Metastatic Pancreatic Carcinoma in the Ovary (tissue), 1 donor: ENCODE measurements around a stretch of chr11.

GRCh38 chr11:128523498-128524157 lies 63.7 kb downstream of the ETS1 start:
- PRO-cap, result no peak

DNA sequence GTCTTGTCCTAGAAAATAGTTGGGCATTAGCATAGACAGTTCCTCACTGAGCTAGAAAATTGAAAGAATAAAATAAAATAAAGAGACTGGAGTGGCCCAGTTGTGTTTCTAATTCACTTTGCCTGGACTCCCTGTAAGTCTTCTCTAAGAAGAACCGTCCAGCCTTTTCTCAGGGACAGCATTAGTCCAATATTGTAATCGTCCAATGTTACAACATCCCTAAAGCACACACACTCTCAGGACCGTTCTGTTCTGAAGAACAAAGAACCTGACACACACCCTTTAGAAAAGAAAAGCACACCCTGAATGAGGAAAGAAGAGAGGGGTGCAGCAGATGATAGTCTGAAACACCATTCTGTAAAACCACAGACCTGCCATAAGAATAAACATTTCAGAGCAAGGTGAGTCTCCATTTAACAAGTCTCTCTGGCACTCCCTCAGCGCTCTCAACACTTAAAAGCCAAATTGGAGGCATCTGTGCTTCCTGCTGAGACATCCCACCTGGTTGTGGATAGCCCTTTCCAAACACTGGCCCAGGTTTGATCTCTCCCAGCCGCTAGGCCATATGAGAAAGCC lies 36.5 kb downstream of the ETS1 start:
- PRO-cap, result no peak

GRCh38 chr11:128565060-128565392 lies 22.3 kb downstream of the ETS1 start:
- PRO-cap, result no peak

- PRO-cap, result no peak
These were observed 8.3 kb upstream of the FLI1 start for GRCh38 chr11:128685536-128685920.

- PRO-cap, result no peak
These were observed 13.5 kb downstream of the FLI1 start for GRCh38 chr11:128707519-128707718.

GRCh38 chr11:128725312-128725706 lies 31.4 kb downstream of the FLI1 start:
- PRO-cap, result no peak

- PRO-cap, result no peak
These were observed 42.1 kb downstream of the FLI1 start for GRCh38 chr11:128735992-128736405.

- PRO-cap, result no peak
These were observed 78.8 kb downstream of the FLI1 start for GRCh38 chr11:128772399-128773349.

GRCh38 chr11:128811179-128811714 lies 55.8 kb downstream of the KCNJ1 start:
- PRO-cap, result no peak

GRCh38 chr11:128987902-128988400 lies 45.3 kb upstream of the TP53AIP1 start:
- PRO-cap, result no peak

- PRO-cap, result no peak
These were observed 71.5 kb upstream of the TP53AIP1 start for GRCh38 chr11:129013921-129014728.

DNA sequence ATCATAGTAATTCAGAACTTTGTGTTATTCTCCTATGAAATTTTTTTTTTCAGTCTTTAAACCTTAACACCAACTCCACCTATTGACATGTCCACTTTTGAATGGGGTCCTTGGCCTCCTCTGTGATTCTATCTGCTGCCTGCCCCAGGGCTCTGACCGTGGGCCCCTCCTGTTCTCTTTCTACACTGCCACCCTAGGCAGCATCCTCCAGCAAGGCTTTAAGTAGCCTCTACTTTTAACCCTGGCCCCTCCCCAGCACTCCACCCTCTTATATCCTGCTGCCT lies 90.4 kb upstream of the ARHGAP32 start:
- PRO-cap, result no peak

DNA sequence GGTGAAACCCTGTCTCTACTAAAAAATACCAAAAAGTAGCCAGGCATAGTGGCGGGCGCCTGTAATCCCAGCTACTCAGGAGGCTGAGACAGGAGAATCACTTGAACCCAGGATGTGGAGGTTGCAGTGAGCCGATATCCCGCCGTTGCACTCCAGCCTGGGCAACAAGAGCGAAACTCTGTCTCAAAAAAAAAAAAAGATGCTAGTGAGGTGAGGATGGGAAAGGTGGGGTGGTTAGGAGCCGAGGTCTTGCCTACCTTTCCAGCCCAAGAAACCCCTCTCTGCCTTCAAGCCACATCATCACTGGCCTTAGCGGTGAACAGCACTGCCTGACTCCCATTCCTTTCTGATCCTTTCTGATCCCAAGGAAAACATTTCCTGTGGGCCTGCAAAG lies 64.0 kb upstream of the BARX2 start:
- PRO-cap, result no peak

GRCh38 chr11:129315581-129316542 lies 59.8 kb upstream of the BARX2 start:
- PRO-cap, result bidirectional peak, plus-strand start at chr11:129316191, minus-strand start at chr11:129315942

DNA sequence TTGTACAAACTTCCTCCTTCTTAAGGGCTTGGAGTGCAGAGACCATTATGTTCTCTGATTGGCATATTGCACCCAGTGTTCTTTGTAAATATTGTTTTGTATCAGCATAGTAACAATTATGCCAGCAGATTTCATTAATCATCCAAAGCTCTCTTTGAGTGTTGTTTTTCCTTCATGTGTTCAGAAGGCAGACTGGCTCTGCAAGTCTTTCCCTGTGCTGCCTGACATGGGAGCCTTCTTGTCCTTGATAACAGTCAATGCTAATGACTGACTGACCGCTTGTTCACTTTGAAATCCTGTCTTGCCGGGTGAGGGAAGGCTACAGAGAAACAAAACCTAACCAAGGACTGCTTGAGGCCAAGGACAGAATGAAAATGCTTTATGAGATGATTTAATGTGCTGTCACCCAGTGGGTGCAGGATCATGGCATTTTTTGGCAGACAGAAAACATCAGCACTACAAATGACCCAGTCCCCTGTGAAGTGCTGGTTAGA lies 6.6 kb upstream of the BARX2 start:
- PRO-cap, result no peak

DNA sequence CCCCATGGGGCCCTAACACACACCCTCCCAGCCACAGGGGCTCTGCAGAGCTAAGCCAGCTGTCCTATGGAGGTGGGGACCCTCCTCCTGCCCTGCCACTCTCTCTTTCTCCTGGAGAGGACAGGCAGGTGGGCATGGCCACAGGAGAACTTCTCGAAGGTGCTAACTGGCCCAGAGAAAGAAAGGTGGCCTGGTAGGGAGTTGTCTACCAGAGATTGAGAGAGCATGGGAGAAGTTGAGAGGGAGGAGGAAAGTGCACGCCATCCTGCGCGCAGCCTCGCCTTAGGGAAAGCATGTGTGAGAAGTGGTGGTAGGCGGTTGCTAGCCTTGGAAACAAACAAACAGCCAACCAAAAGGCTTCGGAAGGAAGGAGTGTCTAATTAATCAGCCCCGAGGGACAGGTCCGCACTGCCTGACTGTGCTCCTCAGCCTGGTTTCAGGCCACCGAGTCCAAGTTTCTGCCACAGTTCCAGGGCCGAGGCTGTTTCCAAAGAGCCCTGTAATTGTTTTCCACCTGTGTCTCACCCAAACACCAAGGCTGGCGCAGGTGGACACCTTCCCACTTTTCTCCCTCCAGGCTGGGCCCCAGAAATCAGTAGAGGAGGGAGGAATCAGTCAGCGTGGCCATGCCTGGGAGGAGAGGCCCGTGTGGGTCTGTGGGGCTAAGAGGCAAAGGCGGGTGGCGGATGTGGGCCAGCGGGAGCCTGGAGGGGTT lies 198.1 kb upstream of the TMEM45B start:
- PRO-cap, result no peak

- PRO-cap, result no peak
These were observed 119.6 kb upstream of the TMEM45B start for GRCh38 chr11:129695982-129696459.

DNA sequence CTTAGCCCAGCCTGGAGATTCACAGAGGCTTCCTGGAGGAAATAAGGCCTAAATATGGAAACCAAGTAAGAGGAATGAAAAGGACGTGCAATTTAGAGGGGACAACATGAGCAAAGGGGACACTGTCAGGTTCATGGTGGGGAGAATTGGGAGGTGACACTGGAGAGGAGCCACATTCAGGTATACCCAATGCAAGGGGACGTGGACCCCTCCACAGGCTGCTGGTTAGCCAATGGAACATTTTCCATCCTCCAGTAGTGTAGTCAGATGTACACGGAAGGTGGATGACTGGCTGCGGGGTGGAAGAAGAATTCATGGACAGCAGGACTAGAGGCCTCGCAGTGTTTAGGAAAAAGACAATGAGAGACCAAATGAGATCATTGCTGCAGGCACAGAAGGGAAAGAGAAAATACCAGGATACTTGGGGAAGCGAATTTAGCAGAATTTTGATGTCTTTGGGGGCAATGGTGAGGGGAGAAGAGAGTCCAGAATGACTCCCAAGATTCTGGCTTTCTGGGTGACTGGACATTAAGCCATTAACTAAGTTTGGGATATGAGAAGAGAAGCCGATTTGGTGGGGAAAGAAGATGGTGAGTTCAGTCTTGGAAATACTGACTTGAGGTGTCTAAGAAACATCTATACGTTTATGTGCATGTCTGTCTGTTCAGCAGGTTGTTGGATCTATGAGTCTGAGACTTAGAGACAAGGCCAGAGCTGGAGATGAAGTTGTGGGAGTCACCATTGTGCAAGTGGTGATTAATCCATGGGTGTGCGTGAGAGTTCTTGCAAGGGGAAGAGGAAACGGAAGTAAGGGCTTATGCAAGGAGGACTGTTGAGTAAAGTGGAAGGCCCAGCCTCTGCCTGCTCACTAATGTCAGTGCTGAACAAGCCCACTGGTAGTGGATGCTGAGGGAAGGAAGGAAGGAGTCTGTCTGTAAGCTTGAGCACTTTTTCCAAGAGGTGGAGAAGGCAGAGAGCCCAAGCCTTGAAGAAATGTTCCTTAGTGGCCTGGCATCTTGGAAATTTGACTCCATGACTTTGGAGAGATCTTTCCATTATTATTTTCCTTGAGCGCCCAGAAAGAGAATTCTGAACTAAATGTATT lies 9.5 kb downstream of the TMEM45B start:
- PRO-cap, result no peak

DNA sequence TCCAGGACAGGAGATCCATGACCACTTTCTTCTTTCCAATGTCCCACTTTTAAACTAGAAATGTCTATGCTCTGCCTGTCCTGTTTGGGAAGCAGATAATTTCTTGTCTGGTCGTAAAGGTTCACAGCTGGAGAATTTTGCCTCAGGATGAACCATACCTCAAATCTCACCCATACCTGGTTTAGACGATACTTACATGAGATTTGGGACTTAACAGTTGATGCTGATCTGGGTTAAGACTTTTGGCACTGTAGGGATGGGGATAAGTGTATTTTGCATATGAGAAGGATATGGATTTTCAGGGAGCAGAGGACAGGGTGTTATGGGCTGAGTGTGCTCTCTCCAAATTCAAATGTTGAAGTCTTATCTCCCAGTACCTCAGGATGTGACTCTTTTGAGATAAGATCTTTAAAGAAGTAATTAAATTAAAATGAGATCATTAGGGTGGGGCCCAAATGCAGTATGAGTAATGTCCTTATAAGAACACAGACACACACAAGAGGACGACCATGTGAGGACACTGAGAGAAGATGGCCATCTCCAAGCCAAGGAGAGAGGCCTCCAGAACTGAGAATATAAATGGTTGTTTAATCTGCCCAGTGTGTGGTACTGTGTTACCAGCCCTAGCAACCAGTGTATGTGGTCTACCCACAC lies 20.6 kb downstream of the TMEM45B start:
- PRO-cap, result no peak

- PRO-cap, result no peak
These were observed 36.7 kb upstream of the NFRKB start for GRCh38 chr11:129931976-129932516.